Measurements from ENCODE around the gene RPS24.

DNA sequence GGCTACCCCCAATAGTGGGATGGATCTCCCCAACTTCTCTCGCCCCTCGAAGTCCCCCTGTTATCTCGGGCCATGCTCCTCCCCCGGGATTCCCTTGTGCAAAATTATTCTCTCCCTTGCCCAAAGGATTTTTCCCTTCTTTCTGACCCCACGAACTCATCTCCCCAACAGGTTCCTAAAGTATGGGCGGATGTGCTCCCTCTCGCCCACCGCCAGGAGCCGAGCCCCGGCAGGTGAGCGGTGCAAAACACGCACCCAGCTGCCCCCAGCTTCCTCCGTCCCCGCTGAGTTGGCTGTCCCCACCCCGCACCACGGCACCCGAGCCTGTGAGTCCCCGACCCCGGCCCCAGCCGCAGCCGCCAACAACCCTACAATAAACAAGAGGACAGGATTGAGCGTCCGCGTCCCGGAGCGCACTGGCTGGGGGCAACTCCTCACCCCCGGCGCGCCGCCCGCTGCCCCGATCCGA lies 935 bp downstream of the KCNMA1 start:
- PRO-cap, result no peak

DNA sequence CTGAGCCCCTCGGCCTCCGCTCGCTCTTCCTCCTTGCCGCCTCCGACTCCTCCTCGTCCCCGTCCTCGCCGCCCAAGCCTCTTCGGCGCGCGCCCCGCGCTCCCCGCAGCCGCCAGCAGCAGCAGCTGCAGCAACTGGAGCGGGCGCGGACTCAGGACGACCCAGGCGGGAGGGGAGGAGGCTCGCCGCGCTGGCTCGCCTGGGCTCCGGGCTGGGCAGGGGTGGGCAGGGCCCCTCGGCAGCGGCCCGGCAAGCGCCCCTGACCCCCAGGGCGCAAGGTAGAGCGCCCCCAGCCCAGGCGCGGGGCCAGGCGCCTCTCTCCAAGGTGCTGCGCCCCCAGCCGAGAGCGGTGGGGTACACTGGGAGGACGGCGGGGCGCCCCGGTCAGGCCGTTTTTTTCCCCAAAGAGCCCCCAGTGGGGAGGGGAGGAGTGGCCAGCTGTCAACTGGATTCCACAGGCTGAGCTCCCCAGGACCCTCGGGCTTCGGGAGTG lies 784 bp upstream of the KCNMA1 start:
- PRO-cap, result no peak

GRCh38 chr10:77833686-77834208 lies 92.8 kb downstream of the DLG5 start:
- PRO-cap, result no peak

DNA sequence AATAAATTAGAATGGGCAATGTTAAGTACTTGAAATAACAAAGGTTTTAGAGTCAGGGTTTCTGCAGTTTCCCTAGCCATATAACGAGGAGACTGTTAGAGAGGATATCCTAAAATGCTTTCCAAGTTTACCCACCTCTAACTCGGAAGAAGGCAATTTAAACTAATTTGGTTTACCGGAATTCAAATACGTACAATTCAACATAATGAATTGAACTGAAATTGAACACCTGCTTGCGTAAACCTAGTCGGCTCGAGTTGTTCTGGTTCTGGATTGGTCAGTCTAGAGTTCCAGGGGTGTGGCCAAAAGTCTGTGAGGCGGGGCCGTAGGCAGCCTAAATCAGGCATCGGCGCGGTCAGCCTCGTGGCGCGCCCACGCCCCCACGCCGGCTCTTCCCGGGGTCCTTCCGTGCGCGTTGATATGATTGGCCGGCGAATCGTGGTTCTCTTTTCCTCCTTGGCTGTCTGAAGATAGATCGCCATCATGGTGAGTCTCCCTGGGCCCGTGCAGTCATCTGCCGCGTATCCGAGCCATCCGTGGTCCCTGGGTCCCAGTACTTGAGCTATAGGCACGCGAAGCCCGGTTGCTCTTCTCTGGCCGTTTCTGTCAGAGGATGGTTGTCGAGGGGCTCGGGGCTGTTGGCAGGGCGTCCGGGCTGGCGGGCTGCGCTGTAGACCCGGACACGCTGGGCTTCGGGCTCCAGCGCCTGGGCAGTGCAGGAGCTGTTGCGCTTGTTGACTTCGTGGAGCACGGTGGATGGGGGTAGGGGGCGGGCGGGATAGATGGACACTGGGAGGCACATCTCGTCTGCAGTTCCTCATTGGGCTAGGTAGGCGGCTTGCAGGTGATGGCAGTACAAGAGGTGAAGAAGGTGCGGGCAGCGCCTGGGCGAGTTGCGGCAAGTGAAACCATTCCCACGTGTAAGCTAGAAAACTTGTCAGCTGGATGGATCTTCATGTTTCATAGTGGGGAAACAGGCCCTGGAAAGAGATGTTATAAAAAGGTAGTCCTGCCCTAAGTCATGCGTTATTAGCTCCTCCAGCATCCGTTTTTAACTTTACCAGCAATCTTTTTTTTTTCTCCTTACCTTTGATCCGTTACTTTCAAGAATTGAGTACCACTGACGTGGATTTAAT lies at the start of gene RPS24:
Gene RPS24 (plus strand): TSS at position 445 of the 1,136 bp plus-strand sequence.
- PRO-cap, result bidirectional peak, plus-strand start at position 445 of the sequence, minus-strand start at position 264 of the sequence; bidirectional peak, plus-strand start at position 853 of the sequence, minus-strand start at position 708 of the sequence

DNA sequence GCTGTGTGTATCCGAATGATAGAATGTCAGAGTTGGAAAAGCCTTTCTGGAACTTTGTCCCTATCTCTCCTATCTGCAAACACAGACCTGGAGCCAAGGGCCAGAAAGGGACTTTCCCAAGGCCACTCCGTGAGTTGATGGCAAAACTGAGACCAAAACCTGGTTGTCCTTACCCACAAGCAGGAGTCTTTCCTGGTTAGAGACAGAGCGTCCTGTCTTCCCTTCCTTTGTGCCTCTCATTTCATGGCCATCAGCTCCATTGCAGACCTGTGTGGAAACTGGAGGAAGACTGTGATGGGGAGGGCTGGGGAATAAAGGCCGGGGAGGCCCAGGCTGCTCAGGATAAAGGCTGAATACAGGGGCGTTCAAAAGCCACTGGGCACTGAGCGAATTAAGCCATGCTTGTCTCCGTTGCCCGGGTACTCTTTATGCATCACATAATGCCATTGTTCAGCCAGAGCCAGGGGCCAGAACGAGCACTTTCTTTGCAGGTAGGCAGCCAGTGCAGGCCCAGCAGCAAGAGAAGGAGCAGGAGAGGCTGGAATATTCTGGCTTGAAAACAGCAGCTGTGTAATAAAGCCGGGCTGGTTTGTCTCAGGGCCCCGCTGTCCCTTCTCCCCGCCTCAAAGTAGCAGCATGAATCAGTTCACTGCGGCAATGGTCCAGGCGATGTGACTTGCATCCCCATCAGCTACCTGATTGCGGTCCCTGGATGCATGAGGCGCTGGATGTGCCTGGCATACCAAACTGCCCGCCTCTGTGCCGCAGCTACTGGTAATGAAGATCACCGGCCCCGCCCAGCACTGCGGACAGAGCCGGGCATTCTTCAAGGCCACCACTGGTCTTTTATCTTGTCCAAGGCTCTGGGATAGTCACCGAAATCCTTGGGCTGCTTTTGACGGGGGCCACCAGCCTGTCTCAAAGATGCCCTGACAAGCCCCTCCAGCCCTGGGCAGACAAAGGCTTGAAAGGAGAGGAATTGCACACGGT lies 143.1 kb downstream of the RPS24 start:
- PRO-cap, result no peak

DNA sequence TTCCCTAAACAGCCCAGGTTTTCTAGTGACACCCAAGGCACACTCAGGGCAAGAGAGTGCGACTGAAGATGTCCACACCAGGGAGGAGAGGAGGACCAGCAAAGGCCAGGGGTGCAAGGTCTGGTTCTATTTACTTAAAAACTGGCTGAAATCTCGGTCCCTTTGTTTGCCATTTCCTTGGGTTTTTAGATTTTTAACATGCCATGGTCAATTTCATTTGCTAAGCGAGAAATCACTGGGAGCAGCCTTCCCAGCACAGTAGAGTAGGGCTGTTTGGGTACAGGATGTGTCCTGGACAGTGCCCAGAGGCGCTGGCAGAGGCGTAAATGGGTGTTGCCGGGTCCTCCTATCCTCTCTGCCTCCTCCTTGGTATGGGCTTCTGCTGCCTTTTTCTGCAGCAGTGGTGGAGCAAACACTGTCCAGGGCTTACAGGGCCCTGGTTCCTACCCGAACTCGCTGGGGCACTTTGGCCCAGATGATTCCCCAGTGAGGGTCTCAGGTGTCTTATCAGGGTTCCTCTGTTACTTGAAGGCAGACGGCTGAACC lies 298.3 kb downstream of the RPS24 start:
- PRO-cap, result no peak

DNA sequence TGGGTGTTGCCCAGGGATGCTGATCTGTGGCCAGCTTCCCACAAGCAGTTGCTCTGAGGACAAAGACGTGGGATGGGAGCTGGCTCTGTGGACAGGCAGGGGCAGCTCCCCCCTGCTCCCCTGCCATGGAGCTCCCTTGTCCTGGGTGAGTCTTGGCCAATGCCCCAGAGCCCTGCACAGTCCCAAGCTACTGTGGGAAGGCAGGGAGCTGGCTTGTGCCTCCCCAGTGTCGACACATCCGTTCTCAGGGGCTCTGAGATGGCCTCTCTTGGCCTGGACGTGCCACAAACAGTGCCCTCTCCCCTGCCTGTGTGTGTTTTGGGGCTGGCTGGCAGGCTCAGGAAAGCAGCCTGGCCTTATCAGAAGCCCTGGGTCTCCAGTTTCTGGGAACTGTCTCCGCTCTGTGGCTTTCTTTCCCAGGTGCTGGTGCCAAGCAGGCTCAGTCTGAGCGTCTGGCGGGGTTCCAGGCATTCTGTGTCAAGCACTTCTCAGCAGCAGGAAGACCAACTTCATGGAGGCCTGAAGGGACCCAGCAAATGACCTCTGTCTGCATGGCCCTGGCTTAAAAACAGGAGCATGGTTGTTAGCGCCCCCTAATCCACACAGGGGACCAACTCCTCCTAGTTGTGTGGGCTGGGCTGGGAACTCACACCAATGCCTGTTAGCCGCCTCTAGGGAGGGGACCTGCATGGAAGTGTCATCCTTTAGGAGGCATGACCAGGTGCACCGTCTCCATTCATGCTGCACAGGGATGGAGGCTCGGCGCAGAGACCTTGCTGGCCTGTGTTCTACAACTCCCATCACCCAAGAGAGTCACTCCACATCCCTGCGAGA lies 375.2 kb downstream of the RPS24 start:
- PRO-cap, result no peak

GRCh38 chr10:78510596-78511272 lies 477.1 kb downstream of the RPS24 start:
- PRO-cap, result no peak

- PRO-cap, result no peak
These were observed 60.9 kb upstream of the ZMIZ1 start for GRCh38 chr10:79007810-79008322.

DNA sequence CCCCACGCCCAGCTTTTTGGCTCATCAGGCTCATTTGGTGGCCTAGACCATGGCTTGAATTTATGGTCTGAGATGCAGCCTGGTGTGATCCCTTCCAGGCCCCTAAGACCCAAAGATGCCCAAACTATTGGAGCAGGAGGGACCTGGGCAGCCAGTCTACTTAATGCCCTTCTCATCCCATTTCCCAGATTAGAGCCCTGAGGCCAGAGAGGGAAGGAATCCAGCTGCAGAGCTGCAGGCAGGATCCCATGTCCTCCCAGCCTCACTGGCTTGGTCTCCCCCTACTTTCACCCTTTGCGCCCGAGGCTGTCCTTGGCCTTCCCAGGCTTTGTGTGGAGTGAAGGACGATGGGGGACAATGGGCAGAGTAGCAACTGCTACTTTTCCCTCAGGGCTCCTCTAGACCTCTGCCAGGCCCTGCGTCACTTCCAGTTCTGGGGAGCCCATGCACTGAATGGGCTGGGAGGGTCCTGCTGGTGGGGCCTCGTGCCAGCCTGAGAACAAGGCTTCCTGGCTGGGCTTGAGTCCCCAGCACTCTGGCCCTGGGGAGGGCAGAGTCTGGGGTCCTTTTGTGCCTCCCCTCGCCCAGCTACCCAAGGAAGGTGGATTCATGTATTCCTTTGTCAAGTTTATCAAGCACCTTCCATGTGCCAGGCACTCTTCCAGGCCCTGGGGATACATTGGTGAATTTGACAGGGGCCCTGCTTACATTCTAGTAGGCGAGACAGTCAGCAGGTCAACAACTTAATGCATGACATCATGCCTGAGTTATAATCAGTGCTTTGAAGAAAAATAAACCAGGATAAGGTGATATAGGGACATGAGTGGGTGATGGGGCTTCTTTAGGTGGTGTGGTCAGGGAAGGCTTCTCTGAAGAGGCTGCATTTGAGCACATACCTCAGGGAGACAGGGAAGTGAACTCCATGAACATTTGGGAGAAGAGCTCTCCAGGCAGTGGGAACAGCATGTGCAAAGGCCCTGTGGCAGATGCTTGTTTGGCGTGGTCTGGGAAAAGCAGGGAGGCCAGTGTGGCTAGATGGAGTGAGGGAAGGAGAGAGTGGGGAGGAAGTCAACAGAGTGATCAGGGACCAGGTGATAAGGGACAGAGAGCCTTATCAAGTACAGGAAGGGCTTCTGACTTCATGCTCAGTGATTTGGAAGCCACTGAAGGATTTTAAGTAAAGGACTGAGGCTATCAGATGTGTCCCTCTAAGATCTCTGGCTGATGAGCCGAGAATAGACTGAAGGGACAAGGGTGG lies 14.0 kb downstream of the ZMIZ1 start:
- PRO-cap, result no peak

GRCh38 chr10:79097320-79097654 lies 28.5 kb downstream of the ZMIZ1 start:
- PRO-cap, result no peak

DNA sequence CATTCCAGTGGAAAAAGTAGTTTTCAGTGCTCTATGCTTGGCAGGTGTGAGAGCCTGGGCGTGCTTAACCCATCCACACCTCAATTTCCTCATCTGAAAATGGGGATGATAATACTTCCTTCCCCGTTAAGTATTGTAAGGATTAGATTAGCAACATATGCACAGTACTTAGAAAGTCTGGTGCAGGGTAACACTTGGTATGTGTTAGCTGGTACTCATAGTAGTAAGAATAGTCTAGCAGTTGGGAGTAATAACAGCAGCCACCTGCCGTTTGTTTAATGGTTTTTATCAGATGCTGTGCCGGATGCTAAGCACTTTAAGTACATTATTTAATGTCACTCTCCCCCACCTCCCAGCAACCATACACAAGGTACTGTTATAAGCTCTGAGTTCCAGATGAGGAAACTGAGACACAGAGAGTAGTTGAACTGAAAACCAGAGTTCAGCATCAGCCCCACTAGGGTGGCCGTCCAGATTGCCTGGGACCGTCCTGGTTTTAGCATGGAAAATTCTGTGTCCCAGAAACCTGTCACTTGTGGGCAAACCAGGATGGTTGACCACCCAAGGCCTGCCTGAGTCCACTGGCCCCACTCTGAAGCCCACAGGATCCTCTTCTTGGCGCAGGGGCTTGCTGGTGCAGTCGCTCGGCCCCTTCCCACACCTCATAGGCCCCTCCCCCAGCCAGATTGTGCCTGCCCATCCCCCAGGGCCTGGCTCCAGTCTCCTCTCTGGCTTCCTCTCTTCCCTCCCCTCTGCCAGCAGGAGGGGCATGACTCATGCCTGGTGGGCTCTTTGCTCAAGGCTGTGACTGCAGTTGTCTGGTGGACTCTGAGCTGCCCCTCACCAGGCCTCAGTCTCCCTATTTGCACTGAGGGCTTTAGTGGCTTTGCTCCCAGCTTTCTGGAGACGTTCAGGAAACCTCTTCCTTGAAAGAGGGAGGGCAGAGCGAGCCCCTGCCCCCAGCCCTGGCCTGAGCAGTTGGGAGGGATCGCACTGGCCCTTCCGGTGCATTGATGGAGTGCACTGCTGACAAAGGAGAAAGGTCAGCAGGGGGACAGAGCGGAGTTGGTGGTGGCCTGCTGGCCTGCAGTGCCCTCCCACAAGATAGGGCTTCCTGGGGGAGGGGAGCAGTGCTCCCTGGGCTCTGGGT lies 60.4 kb downstream of the ZMIZ1 start:
- PRO-cap, result no peak

- PRO-cap, result no peak
These were observed 70.5 kb downstream of the ZMIZ1 start for GRCh38 chr10:79138885-79140066.

GRCh38 chr10:79176999-79177469 lies 108.3 kb downstream of the ZMIZ1 start:
- PRO-cap, result no peak

DNA sequence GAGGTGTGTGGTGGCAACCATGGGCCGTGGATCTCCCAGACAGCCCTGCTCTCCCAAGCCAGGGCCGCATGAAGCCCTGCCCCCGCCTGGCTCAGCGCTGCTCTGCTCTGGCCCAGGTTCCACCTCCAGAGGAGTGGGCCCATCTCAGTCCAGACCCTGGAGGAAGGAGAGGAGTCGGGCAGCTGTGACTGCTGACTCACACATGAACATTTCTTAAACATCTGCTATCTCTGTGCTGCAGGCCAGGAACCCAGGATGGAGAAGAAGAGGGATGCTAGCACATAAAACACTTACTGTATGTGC lies 110.0 kb downstream of the ZMIZ1 start:
- PRO-cap, result no peak

DNA sequence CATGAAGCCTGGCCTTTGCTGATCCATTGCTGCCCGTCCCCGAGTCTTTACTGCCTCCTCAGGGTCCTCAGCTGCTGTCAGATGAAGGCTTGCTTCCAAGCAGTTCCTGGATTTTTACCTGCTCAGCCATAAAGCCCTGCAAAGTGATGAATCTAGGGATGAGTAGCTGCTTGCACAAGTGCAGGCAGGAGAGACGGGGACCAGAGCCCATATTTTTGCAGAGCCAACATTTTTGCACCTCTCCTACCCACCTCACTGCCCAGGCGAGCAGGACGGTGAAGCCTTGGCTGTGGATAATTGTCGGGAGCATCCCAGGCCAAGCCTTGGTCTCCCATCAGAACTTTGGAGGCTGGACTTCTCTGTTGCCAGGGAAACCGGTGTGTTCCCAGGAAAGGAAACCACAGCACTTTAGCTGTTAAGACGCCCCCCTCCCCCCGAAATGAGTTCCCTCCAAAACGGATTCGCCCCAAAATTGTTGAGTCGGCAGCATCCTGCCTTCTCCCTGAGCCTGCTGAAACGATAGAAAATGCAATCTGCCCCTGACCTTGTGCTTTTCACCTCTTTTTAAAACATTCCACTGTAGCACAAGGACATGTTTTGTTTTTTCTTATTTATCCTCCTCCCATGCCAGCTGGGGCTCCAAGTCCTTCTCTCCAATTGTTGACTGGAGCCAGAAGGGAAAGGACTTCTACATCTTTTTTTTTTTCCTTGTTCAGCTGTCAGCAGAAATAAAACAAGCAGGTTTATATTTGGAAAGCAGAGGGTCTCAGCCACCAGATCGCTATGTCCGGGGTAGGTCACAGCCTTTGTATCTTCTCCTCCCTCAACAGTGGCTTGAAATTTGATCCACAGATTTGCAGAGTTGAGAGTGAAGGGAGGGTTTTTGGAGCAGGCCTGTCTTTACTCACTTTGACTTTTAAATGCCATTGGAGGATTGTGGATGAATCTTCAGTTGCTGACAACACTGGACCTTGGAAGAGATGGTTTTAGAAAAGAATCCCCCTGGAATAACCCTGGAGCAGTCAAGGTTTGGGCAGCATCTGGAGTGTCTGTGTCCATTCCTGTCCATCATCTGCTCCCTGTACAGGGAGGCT lies 116.4 kb downstream of the ZMIZ1 start:
- PRO-cap, result no peak

- PRO-cap, result no peak
These were observed 126.2 kb upstream of the PPIF start for GRCh38 chr10:79221019-79221580.

DNA sequence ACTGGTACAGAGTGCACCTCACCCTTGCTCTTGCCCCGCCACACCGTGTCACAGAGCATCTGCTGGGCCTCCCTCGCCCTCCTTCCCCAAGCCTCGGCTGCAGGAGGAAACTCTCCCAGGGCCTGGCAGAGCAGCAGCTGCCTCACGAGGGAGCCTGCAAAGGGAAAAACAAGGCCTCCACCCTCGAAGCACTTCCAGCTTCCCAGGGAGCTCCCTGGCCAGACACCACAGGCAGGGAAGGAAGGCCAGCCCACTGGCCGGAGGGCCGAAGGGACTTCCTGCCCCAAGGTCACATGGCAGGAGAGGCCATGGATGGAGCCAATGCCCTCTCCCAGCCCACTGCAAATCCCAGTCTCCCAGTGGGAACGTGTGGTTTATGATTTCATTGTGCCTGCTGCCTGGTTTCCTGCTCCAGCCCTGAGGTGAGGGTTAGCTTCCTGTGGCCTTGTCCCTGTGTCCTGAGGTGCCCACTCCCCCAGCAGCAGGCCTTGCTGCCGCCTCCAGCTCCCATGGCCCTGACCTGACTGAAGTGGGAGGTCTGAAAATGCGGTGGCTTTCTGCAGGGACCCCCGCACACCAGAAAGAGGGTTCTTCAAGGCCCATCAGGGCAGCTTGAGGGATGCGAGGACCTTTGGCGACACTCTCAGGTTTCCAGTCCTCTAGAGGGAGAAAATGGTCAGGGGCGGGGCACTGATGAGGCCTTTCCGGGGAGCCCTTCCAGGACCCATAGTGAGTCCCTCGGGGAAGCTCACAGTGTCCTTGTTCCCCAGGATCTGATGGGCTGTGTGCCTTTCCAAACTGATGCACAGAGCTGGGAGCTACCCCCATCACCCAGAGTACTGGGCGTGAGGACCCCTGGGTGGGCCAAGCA lies 100.4 kb upstream of the PPIF start:
- PRO-cap, result no peak

- PRO-cap, result no peak
These were observed 98.4 kb upstream of the PPIF start for GRCh38 chr10:79248817-79249336.

- PRO-cap, result no peak
These were observed 76.4 kb upstream of the PPIF start for GRCh38 chr10:79270593-79271624.

All from Calu3 (cell line).